Mucosa of descending colon (tissue), 1 donor: ENCODE results near the genes PRSS58 and OR6V1.

DNA sequence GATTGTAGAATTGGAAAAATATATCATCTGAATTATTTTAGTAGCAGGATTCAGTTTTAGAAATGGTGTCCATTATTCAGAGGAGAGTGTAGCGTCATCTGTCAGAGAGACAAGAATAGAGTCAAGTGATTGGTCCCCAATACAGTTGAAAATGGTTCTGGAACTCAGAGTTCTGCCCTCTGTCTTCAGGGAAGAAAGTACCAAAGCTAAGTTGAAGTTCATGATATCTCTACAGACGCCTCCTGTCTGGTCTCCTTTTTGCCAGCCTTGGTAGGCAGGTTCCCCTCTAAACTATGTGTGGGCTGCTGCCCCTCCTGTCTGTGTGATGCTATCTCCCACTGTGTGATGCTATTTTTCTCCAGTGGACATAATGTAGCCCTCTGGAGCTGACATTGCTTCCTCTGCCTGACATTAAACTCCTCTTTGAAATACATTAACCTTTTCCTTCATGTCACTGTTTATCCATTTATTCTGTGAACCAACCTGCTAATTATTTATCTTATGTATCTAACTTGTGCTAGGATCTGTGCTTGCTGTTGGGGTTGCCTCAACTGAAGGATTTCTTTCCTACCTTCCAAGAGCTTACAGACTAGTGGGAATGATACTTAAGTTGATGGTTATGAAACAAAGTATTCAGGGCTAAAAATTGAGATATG, at the start of gene PRSS58:
Gene PRSS58, minus strand, starts transcription at position 269 of the 656 bp plus-strand sequence.
- PRO-cap = no peak

DNA sequence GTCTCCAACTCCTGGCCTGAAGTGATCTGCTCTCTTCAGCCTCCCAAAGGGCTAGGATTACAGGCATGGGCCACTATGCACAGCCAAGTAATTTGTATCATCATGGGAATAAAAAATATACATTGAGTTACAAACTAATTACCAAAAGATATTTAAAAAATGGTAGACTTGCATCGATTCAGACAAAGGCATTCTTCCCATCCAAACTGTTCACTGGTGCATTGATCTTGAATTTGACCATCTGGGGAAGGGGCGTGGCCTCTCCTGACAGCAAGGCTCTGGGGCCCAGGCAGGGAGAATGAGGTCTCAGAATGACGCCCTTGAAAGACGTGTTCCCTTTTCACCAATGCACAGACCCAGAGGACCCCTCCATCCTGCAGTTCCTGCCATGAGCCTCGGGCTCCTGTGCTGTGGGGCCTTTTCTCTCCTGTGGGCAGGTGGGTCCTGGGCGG, 91.0 kb upstream of the PRSS58 start:
- PRO-cap = no peak

DNA sequence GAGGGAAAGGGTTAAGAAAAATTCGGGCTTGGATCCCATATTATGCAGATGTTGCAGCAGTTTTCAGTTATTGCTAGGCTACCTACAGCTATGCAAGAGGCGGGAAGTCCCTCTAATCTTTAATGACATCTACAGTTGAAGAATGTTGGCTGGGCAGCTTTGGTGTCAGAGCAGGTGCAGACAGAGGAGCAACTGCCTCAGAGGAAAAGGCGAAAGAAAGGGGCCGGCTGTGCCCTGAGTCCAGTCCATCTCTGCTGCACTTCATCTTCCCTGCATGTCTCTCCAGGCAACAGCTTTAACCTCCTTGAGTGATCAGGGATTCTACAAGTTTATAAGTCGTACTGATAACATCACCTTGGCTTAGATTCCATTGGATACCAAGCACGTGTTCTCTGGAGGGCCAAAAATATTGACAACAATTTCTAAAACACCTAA, 201.9 kb upstream of the PRSS58 start:
- PRO-cap = no peak

DNA sequence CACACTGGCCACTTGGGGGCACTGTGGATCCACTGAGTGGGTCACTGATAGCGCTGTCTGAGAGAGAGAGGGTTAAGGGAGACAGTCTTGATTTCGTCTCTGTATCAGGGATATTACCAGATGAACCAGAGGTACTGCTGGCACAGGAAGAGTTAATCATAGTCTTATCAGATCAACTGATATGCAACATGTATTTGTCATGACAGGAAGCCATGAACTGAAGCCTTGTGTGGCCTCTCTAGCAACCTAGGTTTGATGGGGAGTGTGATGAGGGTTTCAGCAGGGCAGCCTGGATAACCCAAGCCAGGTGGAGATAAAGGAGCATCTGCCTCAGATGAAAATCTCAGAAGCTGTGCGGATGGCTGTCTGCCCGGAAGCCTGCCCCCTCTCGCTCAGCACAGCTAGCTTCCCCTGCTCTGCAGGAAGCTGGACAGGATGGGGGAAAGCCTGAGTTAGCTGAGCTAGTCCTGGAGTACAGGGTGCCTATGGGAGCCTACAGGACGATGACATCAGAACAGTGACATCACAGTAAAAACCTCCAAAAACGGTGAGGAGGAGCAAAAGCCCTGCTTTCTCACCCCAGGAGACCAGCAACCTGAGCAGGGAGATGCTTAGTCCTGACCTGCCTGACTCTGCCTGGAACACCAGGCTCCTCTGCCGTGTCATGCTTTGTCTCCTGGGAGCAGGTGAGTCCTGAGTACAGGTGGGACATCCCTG, 213.9 kb upstream of the PRSS1 start:
- PRO-cap = no peak

GRCh38 chr7:142587597-142588061, 161.6 kb upstream of the PRSS1 start:
- PRO-cap = no peak

DNA sequence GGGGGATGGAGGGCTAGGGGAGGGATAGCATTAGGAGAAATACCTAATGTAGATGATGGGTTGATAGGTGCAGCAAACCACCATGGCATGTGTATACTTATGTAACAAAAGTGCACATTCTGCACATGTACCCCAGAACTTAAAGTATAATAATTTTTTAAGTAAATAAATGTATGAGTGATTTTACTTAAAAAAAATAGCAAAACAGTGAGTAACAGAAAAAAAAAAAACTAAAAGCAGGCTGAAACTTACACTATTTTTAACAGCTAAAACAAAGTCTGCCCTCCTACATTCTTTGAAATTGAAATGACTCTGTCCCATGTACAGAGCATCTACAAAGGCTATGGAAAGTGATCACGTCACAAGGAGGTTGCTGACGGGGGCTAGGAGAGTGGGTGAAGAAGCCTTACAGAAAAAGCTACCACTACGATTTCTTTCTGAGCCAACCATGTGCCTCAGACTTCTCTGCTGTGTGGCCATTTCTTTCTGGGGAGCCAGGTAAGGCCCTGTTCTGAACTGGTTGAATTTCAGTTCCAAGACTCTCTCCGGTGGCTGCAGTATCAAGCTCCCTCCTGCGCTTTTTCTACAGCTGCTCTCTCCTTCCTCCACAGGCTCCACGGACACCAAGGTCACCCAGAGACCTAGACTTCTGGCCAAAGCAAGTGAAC, 112.7 kb upstream of the PRSS1 start:
- PRO-cap = no peak

- PRO-cap = unidirectional peak, minus-strand start at chr7:142710041
Measured at GRCh38 chr7:142709813-142710341, 39.4 kb upstream of the PRSS1 start.

DNA sequence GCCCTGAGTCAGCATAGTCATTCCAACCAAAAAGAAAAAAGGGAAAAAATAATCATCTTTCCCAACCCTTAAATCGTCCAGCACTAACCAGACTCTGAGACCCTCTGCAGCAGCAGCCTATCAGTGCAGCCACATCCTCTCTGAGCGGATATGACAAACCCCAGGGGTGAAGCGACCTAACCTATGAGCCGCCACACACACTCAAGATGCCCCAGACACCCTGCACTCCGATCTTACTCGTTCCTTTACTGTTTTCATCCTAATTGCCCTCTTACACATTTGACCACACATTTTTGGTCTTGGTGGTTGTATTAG, 37.6 kb upstream of the PRSS1 start:
- PRO-cap = unidirectional peak, plus-strand start at position 214 of the sequence

- PRO-cap = no peak
Measured at GRCh38 chr7:142720920-142721295, 28.4 kb upstream of the PRSS1 start.

- PRO-cap = bidirectional peak, plus-strand start at chr7:142795781, minus-strand start at chr7:142795609
Measured at GRCh38 chr7:142795082-142795931, 24.5 kb downstream of the PRSS2 start.

DNA sequence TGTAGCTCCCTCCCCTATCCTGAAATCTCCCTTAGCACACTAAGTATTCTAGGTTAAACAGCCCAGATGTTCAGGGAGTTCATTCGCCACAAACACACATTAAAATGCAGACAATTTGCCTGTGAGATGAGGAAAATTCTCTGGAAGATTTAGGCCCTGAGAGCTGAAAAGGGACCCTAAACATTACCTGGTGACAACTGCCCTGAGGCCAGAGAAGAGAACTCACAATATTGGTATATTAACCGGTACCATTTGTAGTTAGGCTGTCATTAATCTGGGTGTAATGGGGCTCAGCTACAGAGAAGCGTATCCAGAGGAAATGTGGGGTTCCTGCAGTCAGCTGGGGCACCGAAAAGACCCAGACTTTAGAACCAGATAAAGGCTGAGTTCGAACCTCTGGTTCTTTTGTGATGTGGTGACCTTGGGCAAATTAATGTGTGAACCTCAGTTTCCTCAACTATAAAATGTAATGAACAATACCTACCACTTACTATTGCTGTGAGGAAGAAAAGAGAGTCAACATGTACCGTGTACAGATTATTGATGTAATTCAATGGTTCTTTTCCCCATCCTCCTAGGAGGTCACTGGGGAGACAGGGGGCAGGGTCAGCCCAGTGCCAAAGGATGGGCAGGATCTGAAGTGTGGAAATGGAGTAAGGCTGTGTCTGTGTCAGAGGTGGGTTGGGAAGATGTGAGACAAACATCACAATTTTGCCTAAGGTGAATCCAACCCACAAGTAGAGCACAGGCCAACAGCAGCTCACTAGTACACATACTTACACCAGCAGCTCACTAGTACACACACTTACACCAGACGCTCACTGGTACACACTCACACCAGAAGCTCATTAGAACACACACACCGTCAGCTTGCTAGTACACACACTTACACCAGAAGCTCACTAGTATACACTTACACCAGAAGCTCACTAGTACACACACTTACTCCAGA, 27.8 kb downstream of the PRSS2 start:
- PRO-cap = bidirectional peak, plus-strand start at position 65 of the sequence, minus-strand start outside the sequence; bidirectional peak, plus-strand start at position 673 of the sequence, minus-strand start at position 691 of the sequence

GRCh38 chr7:142853797-142854872, 741 bp upstream of the EPHB6 start:
- PRO-cap = bidirectional peak, plus-strand start at chr7:142854352, minus-strand start at chr7:142854310; bidirectional peak, plus-strand start at chr7:142854682, minus-strand start at chr7:142854710

DNA sequence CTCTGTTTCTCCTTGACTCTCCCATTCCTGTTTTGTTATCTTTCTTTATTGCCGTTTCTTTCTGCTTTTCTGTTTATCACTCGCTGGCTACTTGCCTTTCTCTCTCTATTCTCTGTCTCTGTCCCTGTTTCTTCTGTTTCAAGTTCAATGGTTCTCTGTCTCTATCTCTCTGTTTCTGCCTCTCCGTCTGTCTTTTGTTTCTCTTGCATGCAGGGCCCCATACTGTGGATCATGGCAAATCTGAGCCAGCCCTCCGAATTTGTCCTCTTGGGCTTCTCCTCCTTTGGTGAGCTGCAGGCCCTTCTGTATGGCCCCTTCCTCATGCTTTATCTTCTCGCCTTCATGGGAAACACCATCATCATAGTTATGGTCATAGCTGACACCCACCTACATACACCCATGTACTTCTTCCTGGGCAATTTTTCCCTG, at the start of gene OR6V1:
Gene OR6V1, plus strand, starts transcription at position 232 of the 429 bp plus-strand sequence.
- PRO-cap = no peak

DNA sequence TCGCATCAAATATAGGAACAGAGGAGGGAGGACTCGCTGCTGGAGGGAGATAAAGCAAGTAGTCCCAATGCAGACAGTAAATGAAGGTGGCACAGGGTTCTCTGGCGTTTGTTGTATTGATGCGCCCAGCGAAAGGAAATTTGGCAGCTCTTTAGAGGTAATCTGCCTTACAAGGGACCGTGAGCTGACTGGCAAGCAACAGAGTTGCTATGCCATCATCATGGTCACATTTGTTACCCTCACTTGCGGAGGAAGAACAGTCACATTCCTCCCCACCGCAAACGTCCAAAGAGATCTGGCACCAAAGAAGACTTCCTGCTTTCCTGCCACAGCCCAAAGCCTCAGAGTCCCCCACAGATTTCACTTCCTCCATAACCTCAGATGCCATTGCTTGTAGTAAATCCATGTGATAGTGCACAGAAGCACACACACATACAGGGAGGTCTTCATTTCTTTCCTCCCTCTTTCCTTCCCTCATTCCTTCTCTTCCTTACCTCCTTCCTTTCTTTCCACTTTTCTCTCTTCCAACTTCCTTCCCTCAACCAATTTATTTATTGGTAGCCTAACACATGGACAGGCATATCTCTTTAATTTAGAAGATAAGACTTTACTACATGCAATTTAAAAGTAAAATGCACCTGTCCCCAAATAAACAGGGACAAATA, 15.9 kb upstream of the TAS2R40 start:
- PRO-cap = no peak

DNA sequence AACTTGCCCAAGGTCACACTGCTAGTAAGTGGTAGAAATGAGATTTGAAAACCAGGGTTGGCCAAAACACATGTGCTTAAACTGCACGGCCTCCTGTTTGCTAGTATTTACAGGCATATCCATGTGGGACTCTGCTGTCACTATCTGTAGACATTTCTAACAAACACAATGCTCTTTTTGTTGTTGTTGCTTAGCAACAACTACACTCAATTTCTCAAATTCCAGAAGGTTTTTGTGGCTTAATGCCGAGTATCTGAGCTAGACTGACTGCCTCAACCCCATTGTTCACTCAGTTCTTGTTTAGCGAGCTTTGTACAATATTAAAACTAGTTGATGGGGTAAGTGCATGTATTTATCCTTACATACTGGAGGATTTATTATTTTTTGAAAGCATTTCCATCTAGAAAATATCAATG, 5.4 kb upstream of the TMEM139 start:
- PRO-cap = no peak

GRCh38 chr7:143288498-143289548, 672 bp downstream of the CASP2 start:
- PRO-cap = bidirectional peak, plus-strand start at chr7:143288658, minus-strand start at chr7:143288698

DNA sequence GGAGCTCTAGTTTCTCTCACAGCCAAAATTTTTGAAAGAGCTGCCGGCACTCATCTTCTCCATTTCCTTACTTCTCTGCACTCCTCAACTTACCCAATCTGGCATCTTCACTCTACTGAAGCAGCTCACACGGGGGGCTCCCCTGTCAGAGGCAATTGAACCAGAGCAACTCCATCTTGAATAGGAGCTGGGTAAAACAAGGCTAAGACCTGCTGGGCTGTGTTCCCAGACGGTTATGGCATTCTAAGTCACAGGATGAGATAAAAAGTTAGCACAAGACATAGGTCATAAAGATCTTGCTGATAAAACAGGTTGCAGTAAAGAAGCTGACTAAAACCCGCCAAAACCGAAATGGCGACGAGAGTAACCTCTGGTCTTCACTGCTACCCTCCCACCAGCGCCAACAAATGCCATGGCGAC, 7.7 kb upstream of the FAM131B start:
- PRO-cap = unidirectional peak, minus-strand start at position 237 of the sequence; bidirectional peak, plus-strand start at position 343 of the sequence, minus-strand start at position 237 of the sequence

- PRO-cap = bidirectional peak, plus-strand start at chr7:143372362, minus-strand start at chr7:143372181
Measured at GRCh38 chr7:143371905-143372642, 9.1 kb upstream of the ZYX start.

DNA sequence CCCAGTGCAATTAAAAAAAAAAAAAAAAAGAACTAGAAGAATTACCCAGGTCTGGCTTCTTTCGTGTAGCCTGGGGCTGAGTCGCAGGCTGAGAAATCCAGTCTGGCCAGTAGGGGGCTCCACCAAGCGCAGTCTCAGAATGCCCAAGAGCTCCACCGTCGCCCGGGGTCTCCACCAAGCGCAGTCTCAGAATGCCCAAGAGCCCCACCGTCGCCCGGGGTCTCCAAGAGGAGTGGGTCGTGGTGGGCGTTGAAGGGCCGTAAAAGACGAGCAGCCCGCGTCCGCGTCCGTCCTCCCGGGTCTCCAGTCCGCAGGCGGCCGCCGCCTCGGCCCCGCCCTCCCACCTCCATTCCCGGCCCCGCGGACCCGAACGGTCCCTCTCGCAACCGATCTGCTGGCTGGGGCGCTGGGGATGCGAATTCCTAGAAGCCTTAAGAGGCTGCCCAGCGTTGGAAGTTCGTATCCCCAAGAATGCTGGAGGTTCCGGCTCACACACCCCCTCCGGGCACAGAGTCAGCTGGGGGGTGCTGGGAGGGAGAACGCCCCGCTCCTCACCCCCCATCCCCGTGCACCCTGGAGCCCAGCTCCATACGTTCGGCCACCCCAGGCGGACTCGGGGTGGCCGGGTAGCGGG, 807 bp upstream of the ZYX start:
- PRO-cap = bidirectional peak, plus-strand start at position 137 of the sequence, minus-strand start at position 83 of the sequence

DNA sequence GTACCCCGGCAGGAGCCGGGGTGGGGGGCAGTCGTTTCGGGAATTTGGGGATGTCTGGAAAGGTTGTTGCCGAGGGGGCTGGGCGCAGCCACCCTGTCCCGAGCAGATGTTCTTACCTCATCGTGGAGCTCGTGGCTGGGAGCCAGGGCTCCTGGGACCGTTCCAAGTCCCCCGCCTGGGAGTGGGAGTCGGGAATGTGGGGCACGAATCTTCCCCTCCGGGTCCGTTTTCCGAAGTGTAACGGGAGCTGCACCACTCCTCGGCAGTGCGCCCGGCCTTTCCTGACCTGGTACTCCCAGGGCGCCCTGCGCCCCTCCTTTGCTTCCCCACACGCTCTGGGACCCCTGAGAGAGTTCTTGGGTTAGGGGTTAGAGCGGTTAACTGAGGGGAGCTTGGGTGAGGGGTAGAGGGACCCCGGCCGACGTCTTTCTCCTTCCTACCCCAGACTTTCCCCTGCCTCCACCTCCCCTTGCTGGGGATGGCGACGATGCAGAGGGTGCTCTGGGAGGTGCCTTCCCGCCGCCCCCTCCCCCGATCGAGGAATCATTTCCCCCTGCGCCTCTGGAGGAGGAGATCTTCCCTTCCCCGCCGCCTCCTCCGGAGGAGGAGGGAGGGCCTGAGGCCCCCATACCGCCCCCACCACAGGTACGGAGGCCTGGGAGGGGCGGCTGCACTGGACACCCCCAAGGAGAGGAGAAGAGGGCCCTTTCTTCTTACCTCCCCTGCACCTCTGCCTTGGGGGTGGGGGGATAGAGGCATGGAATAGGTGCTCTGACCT, 847 bp downstream of the ZYX start:
- PRO-cap = no peak